IMR-90 (cell line): ENCODE measurements around a stretch of chr11.

DNA sequence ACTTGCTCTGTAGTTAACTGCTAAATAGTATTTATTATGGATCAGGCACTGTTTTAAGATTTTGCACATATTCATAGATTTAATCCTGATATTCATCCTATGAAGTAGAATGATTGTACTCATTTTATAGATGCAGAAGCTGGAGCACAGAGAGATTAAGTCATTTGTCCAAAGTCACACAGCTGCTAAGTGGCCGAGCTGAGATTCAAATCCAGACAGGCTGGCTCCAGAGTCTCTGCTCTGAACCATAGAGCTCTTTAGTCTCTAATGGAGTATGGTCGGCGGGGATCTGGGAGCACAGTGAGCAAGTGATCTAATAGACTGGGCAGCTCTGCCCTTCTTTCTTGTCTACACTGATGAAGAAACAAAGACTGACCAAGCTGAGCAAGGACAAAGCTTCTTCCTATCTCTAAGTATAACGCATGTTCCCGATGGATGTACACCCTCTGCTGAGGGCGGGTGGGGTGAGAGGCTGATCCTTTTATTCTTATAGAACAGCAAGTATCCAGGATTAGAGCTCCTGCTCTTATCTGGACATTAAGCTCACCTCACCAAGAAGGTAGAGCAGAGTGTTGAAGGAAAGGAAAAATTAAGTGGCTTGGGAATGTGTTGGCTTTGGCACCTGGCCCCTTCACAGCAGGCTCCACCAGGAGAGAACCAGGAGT lies 68.8 kb downstream of the ETS1 start:
- RRBS: no CpG with 5 or more reads among the region's 6 CpGs
CAGE:
- cytosol, long polyA plus RNA: no peak
- long polyA plus RNA: no peak
- nucleus, long polyA plus RNA: no peak

- RRBS: no CpG with 5 or more reads among the region's 1 CpG
CAGE:
- cytosol, long polyA plus RNA: no peak
- long polyA plus RNA: no peak
- nucleus, long polyA plus RNA: no peak
These were observed 61.4 kb downstream of the ETS1 start for GRCh38 chr11:128525872-128526473.

- RRBS: no CpG with 5 or more reads among the region's 14 CpGs
CAGE:
- cytosol, long polyA plus RNA: no peak
- long polyA plus RNA: no peak
- nucleus, long polyA plus RNA: no peak
These were observed 34.6 kb downstream of the ETS1 start for GRCh38 chr11:128552387-128553471.

DNA sequence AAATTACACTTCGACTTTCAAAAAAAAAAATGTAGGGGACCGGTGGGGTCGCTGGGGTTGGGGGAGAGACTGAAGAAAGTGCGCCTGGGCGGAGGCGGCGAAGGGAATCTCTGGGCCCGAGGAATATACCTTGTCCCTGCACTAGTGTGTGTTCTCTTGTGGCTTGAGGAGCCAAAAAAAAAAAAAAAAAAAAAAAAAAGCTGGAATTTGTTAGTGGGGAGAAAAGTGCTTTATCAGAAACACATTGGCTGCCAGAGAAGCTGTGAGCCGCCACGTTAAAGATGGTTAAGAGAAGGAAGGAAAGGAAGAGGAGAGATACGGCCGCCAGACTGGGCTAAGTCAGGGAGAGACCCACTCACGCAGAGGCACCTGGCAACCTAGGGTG lies 8.3 kb upstream of the FLI1 start:
- RRBS: no CpG with 5 or more reads among the region's 13 CpGs
CAGE:
- cytosol, long polyA plus RNA: no peak
- long polyA plus RNA: no peak
- nucleus, long polyA plus RNA: no peak

DNA sequence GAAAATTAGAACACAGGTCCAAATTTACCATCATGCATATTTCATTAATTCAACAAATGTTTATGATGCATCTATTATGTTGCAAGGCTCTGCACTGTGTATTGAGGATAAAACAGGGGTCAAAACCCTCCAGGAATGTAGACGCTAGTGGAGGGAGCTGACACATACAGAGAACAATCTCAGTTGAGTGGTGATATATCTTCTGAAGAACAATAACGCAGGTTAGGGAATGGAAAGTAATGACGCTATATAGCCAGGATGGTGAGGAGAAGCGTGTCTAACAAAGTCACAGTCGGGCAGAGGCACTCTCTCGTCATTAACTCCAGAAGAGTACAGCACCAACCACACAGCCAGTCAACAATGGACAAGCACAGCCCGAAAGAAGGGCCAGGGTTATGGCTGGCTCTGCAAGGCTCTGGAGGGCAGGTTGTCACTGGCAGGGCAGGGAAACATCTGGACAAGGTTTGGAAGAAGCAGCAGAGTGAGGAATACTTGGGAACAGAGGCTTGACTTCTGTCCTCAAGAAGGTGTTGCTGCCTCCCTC lies 3.9 kb downstream of the FLI1 start:
- RRBS: no CpG with 5 or more reads among the region's 7 CpGs
CAGE:
- cytosol, long polyA plus RNA: no peak
- long polyA plus RNA: no peak
- nucleus, long polyA plus RNA: no peak

DNA sequence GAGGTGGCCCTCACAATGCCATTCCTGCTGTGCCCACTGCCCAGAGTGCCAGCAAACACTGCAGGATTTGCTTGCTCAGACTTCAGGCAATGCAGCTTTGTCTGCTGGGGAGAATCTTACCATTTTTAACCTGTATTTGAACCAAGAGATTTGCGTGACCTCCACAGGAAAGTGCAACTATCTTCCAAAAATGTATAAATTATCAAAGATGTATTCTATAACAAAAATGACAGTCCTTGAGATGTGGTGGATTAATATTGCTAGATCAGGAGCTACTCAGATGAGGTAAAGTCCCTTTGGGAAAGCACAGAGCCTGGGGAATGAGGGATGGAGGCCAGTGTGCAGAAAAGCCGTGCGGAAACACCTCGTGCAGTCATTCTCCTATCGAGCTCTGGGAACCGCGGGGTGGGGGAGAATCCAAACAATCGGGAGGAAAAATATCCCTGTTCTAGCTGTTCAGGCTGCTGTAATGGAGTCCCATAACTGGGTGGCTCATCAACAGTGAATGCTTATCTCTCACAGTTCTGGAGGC lies 28.6 kb downstream of the FLI1 start:
- RRBS: no CpG with 5 or more reads among the region's 8 CpGs
CAGE:
- cytosol, long polyA plus RNA: no peak
- long polyA plus RNA: no peak
- nucleus, long polyA plus RNA: no peak

DNA sequence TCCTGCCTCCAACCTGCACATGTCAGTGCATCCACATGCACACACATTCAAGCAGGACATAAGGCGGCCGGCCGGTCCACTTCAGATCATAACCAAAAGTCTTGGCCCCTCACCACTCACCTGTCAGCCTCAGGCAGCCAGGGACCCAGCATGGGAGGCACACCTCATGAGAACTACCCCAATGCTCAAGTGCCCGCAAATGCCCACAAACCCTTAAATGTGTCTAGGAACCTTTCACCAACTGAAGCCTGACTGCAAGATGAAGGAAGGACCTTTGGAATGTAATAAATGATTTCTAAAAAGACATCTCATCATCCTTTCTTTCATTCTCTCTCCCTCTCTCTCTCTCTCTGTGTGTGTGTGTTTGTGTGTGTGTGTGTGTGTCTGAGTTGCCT lies 31.4 kb downstream of the FLI1 start:
- RRBS: no CpG with 5 or more reads among the region's 4 CpGs
CAGE:
- cytosol, long polyA plus RNA: no peak
- long polyA plus RNA: no peak
- nucleus, long polyA plus RNA: no peak

DNA sequence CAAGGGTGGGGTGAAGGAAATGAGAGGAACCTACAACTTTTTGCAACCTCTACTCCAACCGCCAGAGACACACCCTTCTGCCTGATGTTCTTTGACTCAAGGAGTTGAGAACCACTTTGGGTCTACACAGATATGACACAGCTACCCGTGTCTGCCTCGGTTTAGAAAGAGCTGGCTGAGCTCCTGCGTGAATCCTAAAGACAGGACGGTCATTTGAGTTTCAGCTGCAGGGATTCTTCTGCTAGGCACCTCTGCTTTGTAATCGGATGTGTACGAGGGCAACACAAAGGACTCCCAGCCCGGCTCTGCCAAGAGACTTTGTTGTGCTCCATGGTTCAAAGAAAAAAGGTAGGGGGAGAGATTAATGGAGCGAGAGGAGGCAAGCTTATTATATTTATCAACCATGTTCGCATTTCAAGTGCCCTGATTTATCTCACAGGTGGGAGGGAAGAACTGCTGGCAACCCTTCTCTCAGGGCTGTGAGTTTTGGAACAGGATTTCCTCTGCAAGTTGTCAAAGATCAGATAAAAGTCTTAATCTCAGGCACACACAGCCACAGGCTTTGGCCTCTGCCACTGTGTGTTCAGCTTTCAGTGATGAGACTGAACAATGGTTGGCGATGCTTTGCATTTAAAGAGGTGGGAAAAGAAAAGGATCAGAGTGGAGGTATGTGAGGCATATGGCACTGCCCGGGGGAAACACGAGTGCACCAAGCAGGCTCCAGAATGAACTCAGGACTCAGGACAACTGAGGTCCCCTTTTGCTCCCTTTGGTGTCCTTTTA lies 35.2 kb downstream of the FLI1 start:
- RRBS: no CpG with 5 or more reads among the region's 13 CpGs
CAGE:
- cytosol, long polyA plus RNA: no peak
- long polyA plus RNA: no peak
- nucleus, long polyA plus RNA: no peak

DNA sequence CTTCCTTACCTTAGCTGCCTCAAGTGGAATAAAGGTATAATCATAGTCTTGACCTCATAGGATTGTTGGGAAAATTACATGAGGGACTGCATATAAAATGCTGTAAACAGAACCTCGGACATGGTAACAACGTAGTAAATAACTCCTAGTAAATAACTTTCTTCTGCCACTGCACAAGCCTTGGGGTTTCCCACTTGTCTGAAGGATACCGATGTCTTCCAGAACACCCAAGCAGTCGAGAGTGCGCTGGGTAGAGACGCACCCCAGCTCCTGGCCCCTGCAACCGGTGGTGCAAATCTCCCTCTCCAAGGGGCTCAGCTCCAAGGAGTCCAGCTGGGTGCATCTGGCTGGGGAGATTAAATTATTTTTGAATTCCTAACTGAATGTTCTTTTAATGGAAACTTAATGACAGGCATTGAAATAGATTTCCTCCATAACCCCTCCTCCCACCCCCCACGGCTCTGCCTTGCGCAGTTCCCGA lies 31.4 kb downstream of the KCNJ1 start:
- RRBS: no CpG with 5 or more reads among the region's 10 CpGs
CAGE:
- cytosol, long polyA plus RNA: no peak
- long polyA plus RNA: no peak
- nucleus, long polyA plus RNA: no peak

DNA sequence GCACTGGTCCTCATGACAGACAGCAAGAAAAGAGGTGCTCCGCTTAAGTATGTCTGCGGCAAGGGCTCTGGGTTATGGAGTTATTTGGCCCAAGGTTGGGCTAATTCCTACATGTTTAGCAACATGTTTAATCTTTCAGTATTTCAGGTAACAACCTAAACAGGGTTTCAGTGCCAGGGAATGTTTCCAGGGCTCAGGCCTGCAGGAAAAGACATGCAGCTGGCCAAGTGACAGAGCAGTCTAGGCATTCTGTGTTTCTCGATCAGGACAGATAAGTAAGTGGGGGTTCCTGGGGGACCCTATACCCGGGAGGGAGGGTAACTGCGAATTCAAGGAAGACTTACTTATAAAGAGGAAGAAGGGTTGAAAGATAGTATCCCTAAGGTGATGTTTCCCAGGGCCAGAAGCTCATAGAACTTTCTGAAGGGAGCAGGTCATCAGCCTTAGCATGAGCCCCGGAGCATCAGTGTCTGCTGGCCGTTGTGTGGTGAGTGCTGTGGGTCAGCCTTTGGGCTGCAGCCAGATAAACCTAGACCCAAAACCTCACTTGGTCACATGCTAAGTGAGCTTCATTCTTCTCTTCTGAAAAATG lies 18.4 kb downstream of the KCNJ5 start:
- RRBS: no CpG with 5 or more reads among the region's 7 CpGs
CAGE:
- cytosol, long polyA plus RNA: no peak
- long polyA plus RNA: no peak
- nucleus, long polyA plus RNA: no peak

- RRBS: no CpG with 5 or more reads among the region's 4 CpGs
CAGE:
- cytosol, long polyA plus RNA: no peak
- long polyA plus RNA: no peak
- nucleus, long polyA plus RNA: no peak
These were observed 45.3 kb upstream of the TP53AIP1 start for GRCh38 chr11:128987902-128988400.

DNA sequence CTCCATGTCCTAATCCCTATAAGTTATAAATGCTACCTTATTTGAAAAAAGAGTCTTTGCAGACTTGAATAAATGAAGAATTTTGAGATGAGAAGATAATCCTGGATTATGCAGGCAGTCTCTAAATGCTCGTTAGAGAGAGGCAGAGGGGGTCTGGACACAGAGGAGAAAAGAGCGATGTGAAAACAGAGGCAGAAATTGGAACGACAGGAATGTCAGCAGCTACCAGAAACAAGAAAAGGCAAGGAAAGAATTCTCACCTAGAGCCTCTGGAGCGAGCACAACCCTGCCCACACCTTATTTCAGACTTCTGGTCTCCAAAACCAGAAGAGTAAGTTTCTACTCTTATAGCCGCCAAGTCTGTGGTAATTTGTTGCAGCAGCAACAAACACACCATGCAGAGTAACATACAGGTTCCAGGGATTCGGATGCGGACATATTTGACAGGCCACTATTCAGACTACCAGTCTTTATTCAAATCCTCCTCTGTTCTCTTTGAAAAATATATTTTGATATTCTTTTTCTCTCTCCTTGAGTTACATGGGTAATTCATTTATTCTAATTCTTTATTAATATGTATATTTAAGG lies 23.8 kb upstream of the ARHGAP32 start:
- RRBS: no CpG with 5 or more reads among the region's 7 CpGs
CAGE:
- cytosol, long polyA plus RNA: no peak
- long polyA plus RNA: no peak
- nucleus, long polyA plus RNA: no peak

- RRBS: no CpG with 5 or more reads among the region's 14 CpGs
CAGE:
- cytosol, long polyA plus RNA: no peak
- long polyA plus RNA: no peak
- nucleus, long polyA plus RNA: no peak
These were observed 59.8 kb upstream of the BARX2 start for GRCh38 chr11:129315581-129316542.

GRCh38 chr11:129368963-129369456 lies 6.6 kb upstream of the BARX2 start:
- RRBS: no CpG with 5 or more reads among the region's 2 CpGs
CAGE:
- cytosol, long polyA plus RNA: no peak
- long polyA plus RNA: no peak
- nucleus, long polyA plus RNA: no peak

GRCh38 chr11:129803388-129803961 lies 12.2 kb upstream of the TMEM45B start:
- RRBS: no CpG with 5 or more reads among the region's 6 CpGs
CAGE:
- cytosol, long polyA plus RNA: no peak
- long polyA plus RNA: no peak
- nucleus, long polyA plus RNA: no peak

GRCh38 chr11:129854297-129855093 lies 38.8 kb downstream of the TMEM45B start:
- RRBS: no CpG with 5 or more reads among the region's 10 CpGs
CAGE:
- cytosol, long polyA plus RNA: no peak
- long polyA plus RNA: no peak
- nucleus, long polyA plus RNA: no peak

GRCh38 chr11:130001205-130001930 lies 1.3 kb downstream of the PRDM10 start:
- RRBS: 2% methylated on average over 13 of the region's 31 CpGs
CAGE:
- cytosol, long polyA plus RNA: no peak
- long polyA plus RNA: no peak
- nucleus, long polyA plus RNA: no peak

GRCh38 chr11:130085924-130086374 lies 16.3 kb downstream of the APLP2 start:
- RRBS: no CpG with 5 or more reads among the region's 6 CpGs
CAGE:
- cytosol, long polyA plus RNA: no peak
- long polyA plus RNA: no peak
- nucleus, long polyA plus RNA: no peak

DNA sequence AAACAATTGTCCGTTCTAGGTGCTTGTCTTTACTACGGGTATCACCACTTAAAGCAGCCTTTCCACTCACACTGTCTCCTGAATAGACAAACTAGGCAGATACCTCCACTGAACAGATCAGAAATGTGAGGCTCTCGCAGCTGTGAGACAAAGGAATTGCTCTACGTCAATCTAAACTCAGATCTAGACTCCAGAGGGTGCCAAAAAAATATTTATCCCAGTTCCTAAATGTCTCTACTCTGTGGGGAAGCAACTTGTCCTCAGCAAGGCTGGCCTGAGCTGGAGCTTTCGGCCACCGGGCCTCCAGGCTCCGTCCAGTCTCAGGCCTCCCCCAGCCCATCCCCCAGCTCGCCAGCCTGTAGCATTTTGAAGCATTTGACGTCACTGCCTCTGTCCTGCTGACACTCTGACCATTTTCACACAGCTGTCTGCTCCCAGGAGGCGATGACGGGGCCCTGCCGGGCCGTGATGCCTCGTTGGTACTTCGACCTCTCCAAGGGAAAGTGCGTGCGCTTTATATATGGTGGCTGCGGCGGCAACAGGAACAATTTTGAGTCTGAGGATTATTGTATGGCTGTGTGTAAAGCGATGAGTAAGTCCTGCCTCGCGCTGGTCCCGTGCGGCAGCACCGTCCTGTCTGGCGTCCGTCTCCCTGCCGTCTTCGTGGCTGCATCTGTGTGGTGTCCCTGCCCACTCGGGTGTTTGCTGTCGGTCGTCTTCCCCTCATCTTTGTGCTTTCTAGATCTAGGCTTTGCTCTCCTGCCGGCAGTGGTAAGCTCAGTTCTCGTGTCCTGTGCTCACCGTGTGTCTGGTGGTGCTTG lies 36.2 kb upstream of the ST14 start:
- RRBS: 90% methylated on average over 2 of the region's 35 CpGs
CAGE:
- cytosol, long polyA plus RNA: no peak
- long polyA plus RNA: no peak
- nucleus, long polyA plus RNA: no peak

GRCh38 chr11:130129931-130130393 lies 29.6 kb upstream of the ST14 start:
- RRBS: no CpG with 5 or more reads among the region's 11 CpGs
CAGE:
- cytosol, long polyA plus RNA: no peak
- long polyA plus RNA: no peak
- nucleus, long polyA plus RNA: no peak